ENCODE data around the gene SPINT2.

GRCh38 chr19:38183554-38184291 is 40.3 kb downstream of the DPF1 start:
- PRO-cap, 6 experiments = peak in 4 of 6 experiments; most common plus-strand start chr19:38183916 (in 3); most common minus-strand start chr19:38183738 (in 2)
- RAMPAGE, long total RNA, 2 experiments = no peak in any of the 2 experiments
- RRBS = 96% methylated on average over 4 of the region's 29 CpGs

DNA sequence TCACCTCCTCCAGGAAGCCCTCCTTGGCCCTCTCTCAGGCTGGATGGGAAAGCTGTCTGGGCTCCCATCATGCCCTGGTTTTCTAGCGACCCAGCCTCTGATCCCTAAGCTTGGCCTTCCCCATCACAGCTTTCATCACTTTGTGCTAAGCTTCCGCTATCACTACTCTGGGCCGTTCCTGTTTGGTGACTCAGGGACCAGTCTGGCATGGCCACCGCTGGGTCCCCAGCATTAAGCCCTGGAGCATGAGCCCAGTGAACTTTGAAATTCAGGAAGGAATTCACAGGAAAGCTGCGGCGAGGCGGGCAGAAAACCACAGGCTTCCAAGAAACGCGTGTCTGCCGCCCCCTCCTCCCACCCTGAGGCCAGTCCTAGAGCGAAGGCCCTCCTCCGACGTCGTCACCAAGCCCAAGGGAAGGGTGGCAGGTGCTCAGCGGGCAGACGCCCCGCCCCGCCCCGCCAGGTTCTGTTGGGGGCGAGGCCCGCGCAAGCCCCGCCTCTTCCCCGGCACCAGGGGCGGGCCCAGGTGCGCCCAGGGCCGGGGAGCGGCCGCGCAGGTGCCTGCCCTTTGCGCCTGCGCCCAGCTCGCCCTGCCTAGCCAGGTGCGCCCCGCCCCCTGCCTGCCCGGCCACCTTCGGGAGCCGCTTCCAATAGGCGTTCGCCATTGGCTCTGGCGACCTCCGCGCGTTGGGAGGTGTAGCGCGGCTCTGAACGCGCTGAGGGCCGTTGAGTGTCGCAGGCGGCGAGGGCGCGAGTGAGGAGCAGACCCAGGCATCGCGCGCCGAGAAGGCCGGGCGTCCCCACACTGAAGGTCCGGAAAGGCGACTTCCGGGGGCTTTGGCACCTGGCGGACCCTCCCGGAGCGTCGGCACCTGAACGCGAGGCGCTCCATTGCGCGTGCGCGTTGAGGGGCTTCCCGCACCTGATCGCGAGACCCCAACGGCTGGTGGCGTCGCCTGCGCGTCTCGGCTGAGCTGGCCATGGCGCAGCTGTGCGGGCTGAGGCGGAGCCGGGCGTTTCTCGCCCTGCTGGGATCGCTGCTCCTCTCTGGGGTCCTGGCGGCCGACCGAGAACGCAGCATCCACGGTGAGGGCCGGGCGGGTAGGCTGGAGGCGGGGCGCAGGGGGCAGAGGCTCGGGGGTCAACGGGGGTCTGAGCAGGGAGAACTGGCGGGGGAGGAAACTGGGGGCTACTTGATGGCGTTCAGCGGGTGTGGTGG is at the start of gene SPINT2:
TSS of gene SPINT2 (plus strand) at position 661 of the 1,219 bp plus-strand sequence.
- PRO-cap, 6 experiments = peak in 4 of 6 experiments; most common plus-strand start position 733 of the sequence (in 3); most common minus-strand start position 142 of the sequence (in 1)
- RAMPAGE, long total RNA, 2 experiments = no peak in any of the 2 experiments
- RRBS = 6% methylated on average over 17 of the region's 104 CpGs

DNA sequence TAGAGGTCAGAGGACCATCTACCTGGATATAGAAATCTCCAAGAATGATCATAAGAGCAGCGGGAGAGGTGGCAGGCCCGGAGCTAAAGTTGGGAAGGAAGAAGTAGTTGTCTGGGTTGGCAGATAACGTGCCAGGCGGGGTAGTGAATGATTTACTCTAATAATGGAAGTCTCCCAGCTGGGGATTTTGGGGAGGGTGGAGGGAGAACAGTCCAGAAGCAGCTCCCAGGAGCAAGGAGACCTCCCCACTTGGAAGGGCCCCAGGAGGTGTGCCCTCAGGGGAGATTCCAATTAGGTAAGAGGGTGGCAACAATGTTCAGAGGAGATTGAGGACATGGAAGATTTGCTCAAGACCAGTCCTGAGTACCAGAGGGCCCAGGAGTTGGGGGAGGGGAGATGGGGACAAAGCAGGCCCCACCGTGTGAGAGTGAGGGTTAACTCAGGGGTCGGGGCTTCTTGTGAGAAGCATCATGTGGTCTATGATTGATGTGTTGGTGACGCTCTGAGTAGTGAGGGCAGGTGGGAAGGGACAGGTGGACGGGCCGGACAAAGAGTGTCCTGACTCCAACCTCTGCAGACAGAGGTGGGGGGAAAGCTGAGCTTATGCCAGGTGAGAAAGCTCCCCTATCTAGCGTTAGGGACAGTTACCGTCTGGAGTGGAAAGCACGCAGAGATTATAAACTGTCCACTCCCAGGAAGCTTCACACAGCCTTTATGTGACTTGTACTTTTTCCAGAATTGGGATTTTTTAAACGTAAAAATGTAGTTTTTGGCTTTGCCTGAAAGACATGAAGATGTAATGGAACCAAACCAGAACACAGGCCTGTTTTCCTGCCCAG is 3.5 kb downstream of the SPINT2 start:
- PRO-cap, 6 experiments = no peak in any of the 6 experiments
- RAMPAGE, long total RNA, 2 experiments = no peak in any of the 2 experiments
- RRBS = no CpG with 5 or more reads among the region's 13 CpGs

DNA sequence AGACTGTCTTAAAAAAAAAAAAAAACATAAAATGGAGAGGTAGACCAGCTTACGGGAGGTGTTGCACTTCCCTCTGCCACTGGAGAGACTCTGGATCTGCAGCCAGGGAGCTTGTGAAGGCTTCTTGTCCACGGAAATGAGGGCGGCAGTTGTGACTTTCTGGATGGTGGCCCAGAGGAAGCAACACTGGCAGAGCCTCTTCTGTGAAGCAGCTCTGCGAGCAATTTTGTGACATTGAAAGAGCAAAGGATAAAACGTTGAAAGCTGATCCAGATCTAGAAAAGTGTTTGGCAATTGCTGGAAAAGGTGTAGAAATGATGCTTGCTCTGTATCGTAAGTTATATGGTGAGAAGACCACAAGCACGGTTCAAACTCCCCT is 10.4 kb downstream of the SPINT2 start:
- PRO-cap, 6 experiments = peak in 6 of 6 experiments; most common plus-strand start position 152 of the sequence (in 1); most common minus-strand start position 92 of the sequence (in 6)
- RAMPAGE, long total RNA, 2 experiments = no peak in any of the 2 experiments
- RRBS = no CpG with 5 or more reads among the region's 7 CpGs

DNA sequence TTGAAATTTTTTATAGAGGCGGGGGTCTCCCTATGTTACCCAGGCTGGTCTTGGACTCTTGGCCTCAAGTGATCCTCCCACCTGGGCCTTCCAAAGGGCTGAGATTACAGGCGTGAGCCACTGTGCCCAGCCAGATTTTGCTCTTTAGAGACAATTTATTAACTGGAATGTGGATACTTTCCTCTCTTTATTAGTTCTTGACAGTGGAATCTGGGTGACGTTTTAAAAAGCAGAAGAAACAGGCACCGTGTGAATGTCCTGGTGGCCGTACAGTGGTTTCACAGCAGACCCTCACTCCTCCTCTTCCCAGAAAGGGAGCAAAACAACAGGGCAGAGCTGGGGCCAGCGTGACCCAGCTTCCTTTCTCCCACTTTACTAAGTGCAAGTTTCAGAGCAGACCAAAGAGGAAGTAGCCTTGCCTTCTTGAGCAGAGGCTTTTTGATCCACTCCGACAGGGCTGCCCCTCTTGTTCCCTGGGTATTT is 19.7 kb upstream of the C19orf33 start:
- PRO-cap, 6 experiments = no peak in any of the 6 experiments
- RAMPAGE, long total RNA, 2 experiments = no peak in any of the 2 experiments
- RRBS = no CpG with 5 or more reads among the region's 7 CpGs

- PRO-cap, 6 experiments = peak in 6 of 6 experiments; most common minus-strand start chr19:38374458 (in 4)
- RAMPAGE, long total RNA, 2 experiments = no peak in any of the 2 experiments
- RRBS = no CpG with 5 or more reads among the region's 9 CpGs
Measured at GRCh38 chr19:38374195-38374539, 204 bp upstream of the PSMD8 start.

- PRO-cap, 6 experiments = peak in 1 of 6 experiments; most common plus-strand start chr19:38418323 (in 1)
- RAMPAGE, long total RNA, 2 experiments = no peak in any of the 2 experiments
- RRBS = 2% methylated on average over 5 of the region's 44 CpGs
Measured at GRCh38 chr19:38417510-38418429, 8.2 kb downstream of the RASGRP4 start.

- PRO-cap, 6 experiments = no peak in any of the 6 experiments
- RAMPAGE, long total RNA, 2 experiments = no peak in any of the 2 experiments
- RRBS = no CpG with 5 or more reads among the region's 7 CpGs
Measured at GRCh38 chr19:38650150-38650647, 2.8 kb downstream of the ACTN4 start.

GRCh38 chr19:38663795-38664312 is 16.4 kb downstream of the ACTN4 start:
- PRO-cap, 6 experiments = peak in 3 of 6 experiments; most common minus-strand start chr19:38664077 (in 2)
- RAMPAGE, long total RNA, 2 experiments = no peak in any of the 2 experiments
- RRBS = no CpG with 5 or more reads among the region's 17 CpGs

- PRO-cap, 6 experiments = no peak in any of the 6 experiments
- RAMPAGE, long total RNA, 2 experiments = no peak in any of the 2 experiments
- RRBS = no CpG with 5 or more reads among the region's 14 CpGs
Measured at GRCh38 chr19:38682006-38682805, 34.8 kb downstream of the ACTN4 start.

GRCh38 chr19:38729405-38730546 is 14.5 kb downstream of the CAPN12 start:
- PRO-cap, 6 experiments = no peak in any of the 6 experiments
- RAMPAGE, long total RNA, 2 experiments = no peak in any of the 2 experiments
- RRBS = no CpG with 5 or more reads among the region's 24 CpGs

DNA sequence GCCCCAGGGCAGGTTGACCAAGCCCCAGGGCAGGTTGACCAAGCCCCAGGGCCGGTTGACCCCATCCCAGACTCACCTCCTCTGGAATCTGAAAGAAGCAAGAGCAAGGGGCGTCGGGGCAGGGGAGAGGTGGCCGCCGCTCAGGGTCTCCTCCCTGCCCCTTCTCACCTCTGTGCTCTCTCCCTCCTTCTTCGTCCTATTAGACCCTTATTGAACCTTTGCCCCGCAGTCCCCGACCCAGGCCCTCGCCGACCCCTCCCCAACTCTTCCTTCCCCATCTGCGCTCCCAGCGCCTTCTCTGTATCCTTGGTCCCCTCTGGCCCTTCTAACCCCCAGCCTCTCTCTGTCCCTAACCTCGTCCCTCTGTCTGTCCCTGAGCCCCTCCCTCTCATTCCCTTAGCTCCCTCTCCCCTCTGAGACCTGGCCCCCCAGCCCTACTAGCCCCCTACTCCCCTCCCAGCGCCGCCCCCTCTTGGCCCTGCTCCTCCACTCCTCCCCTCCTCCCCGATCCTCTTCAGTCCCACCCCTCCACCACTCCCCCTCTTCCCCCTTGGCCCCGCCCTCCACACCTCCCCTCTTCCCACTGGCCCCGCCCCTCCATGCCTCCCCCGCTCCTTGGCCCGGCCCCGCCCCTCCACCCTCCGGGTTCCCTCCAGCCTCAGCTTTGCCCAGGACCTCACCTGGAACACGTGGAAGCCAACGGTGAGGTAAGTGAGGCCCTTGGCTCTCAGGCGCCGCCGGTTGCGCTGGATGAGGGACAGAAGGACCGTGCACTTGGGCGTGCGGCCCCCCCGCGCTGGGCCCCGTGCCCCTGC is 7.6 kb downstream of the CAPN12 start:
- PRO-cap, 6 experiments = peak in 1 of 6 experiments; most common minus-strand start position 498 of the sequence (in 1)
- RAMPAGE, long total RNA, 2 experiments = no peak in any of the 2 experiments
- RRBS = 16% methylated on average over 5 of the region's 34 CpGs

- PRO-cap, 6 experiments = no peak in any of the 6 experiments
- RAMPAGE, long total RNA, 2 experiments = no peak in any of the 2 experiments
- RRBS = no CpG with 5 or more reads among the region's 26 CpGs
Measured at GRCh38 chr19:38843852-38845089, 5.5 kb downstream of the HNRNPL start.

DNA sequence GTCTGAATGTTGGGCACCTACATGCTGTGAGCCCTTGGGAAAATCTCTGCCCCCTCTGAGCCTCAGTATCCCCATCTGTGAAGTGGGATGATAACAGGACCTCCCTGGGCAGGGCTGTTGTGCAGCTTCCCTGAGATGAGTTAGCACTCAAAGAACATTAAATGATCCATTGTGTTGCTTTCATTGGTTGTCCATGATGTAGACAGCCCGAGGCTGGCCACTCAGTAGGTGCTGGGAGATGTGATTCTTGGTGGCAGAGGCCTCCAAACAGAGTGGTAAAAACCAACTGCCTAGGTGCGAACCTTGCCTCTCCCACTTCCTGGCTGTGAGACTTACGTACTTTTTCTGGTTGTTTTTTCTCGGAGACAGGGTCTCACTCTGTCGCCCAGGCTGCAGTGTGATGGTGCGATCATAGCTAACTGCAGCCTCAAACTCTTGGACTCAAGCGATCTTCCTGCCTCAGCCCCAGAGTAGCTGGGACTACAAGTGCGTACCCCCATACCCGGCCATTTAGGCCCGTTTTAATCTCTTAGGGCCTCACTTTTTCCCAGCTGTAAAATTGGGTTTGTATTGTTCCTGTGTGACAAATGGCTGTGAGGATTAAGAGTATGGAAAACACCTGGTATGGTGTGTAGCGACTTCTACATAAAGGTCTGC is 6.1 kb downstream of the SARS2 start:
- PRO-cap, 6 experiments = no peak in any of the 6 experiments
- RAMPAGE, long total RNA, 2 experiments = no peak in any of the 2 experiments
- RRBS = no CpG with 5 or more reads among the region's 11 CpGs

DNA sequence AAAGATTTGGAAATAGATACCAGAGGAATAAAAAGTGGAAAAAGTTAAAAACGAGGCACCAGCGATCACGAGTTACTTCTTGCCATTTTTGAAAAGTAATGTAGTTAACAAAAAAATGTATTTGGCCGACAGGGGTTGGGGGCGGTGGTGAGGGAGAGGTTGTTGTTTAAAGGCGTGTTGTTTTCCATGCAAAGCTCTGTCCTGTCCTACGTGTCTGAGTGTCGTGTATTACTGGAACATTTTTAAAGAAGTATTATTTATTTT is 932 bp downstream of the FBXO17 start:
- PRO-cap, 6 experiments = no peak in any of the 6 experiments
- RAMPAGE, long total RNA, 2 experiments = no peak in any of the 2 experiments
- RRBS = no CpG with 5 or more reads among the region's 8 CpGs

DNA sequence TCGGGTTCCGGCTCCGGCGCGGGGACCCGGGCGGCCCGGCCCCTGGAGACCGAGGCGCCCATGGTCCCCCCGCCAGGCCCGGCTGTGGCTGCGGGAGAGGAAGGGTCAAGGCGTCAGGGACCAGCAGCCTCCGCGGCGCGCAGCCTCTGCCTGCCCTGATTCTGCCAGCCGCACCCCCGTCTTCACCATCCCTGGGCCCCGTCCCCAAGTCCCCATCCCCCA is 272 bp downstream of the FBXO27 start:
- PRO-cap, 6 experiments = peak in 5 of 6 experiments; most common plus-strand start position 158 of the sequence (in 5); most common minus-strand start position 85 of the sequence (in 3)
- RAMPAGE, long total RNA, 2 experiments = no peak in any of the 2 experiments
- RRBS = 3% methylated on average over 7 of the region's 21 CpGs

GRCh38 chr19:39135958-39137245 is 10.8 kb downstream of the PAK4 start:
- PRO-cap, 6 experiments = no peak in any of the 6 experiments
- RAMPAGE, long total RNA, 2 experiments = no peak in any of the 2 experiments
- RRBS = 65% methylated on average over 6 of the region's 27 CpGs

DNA sequence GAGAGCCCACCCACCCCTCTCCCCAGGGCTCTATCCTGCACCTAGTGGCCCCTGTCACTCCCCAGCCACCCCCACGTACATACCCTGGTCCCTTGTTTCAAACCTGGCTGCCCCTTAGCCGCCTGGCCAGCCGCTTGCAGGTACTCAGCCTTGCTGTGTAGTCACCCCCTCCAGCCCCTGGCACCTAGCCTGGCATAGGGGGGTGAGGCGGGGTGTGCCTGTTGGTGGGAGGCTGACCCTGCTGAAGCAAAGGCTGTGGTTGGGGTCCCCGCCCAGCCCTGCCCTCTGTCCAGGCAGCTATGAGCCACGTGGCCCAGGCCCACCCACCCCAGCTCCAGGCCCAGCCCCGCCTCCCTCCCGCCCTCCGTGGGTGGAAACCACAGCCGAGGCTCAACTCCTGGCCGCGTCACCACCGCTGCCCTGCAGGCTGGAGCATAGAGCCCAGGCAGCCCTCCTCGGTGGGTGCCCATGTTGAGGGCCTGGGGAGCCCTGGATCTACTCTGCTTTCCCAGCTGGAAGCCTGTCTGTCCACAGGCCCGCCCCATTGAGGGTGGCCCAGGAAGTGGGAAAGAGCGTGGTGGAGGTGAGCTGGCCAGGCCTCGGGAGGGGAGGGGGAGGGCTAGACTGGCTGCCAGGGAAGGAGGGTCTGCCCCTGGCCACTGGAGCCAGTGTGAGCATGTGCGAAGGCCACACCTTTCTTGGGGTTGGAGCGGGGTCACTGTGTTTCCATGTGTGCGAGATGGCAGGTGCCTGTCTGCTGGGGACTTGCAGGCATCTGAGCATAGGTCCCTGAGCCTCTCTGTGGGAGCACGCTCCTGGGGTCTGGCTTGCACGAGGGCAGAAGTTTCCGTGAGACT is 30.9 kb downstream of the PAK4 start:
- PRO-cap, 6 experiments = no peak in any of the 6 experiments
- RAMPAGE, long total RNA, 2 experiments = no peak in any of the 2 experiments
- RRBS = no CpG with 5 or more reads among the region's 23 CpGs

DNA sequence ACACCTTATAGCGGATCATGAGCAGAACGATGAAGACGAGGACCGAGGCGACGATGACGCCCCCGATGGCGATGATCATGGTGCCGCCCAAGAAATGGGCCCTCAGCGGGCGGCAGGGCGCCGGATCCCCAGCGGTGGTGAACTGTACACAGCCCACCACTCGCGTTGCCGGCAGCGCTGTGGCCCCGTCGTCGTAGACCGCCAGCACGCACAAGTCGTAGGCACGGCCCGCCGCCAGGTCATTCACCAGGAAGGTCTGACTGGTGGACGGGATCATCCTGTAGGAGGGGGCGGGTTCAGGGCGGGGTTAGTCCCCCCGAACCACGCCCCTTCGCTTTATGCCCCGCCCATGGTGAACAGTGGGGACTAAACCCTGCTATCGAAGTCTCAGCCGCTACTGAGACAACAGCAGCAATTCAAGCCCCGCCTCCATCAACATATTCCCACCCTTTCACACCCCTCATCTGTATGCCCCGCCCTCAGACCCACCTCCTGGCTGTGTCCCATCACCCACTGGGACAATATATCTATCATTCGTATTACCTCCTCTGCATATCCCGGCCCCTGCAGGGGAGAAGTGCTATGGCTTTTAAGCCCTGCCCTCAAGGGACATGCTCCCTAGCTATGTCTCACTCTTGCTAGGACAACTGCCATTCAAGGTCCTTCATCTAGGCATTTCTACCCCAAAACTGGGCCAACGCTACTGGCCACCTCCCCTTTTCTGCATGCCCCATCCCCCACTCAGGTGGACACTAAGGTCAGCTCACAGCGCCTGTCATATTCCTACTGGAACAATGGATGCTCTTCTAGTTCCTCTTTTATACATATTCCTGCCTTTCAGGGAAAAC is 12.2 kb downstream of the LRFN1 start:
- PRO-cap, 6 experiments = no peak in any of the 6 experiments
- RAMPAGE, long total RNA, 2 experiments = no peak in any of the 2 experiments
- RRBS = 3% methylated on average over 5 of the region's 43 CpGs

- PRO-cap, 6 experiments = no peak in any of the 6 experiments
- RAMPAGE, long total RNA, 2 experiments = no peak in any of the 2 experiments
- RRBS = no CpG with 5 or more reads among the region's 3 CpGs
Measured at GRCh38 chr19:39348782-39349525, 6.7 kb downstream of the SAMD4B start.